ENCODE results near the gene B3GALT4.

DNA sequence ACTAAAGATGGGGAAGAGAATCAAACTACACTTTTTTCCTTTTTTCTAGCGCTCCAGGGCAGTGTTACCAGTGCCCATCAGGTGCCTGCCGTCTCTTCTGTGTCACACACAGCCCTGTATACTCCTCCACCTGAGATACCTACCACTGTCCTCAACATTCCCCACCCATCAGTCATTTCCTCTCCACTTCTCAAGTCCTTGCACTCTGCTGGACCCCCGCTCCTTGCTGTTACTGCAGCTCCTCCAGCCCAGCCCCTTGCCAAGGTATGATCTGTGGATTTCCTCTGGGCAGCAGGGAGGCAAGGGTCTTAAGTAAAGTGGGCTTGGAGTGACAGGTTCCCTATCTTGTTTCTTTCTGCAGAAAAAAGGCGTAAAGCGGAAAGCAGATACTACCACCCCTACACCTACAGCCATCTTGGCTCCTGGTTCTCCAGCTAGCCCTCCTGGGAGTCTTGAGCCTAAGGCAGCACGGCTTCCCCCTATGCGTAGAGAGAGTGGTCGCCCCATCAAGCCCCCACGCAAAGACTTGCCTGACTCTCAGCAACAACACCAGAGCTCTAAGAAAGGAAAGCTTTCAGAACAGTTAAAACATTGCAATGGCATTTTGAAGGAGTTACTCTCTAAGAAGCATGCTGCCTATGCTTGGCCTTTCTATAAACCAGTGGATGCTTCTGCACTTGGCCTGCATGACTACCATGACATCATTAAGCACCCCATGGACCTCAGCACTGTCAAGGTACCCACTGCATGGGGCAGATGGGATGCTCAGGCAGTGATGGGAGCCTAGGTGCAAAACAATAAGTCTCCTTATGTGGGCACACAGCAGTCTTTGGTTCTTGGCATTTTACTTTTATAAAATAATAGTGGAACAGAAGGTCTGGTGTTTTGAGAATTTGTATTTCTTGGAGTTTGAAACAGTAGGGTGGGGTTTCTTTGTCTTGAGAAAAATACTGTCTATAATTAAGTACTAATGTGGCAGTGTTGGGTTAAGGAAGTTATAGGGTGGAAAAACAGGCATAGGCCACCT is 8.1 kb downstream of the BRD2 start:
- CAGE, long polyA plus RNA = no peak
- RRBS = no CpG with 5 or more reads among the region's 9 CpGs

GRCh38 chr6:32978419-32978899 is 10.1 kb downstream of the BRD2 start:
- CAGE, long polyA plus RNA = no peak
- RRBS = no CpG with 5 or more reads among the region's 5 CpGs

GRCh38 chr6:33028351-33028835 is 19.0 kb upstream of the HLA-DOA start:
- CAGE, long polyA plus RNA = no peak
- RRBS = no CpG with 5 or more reads among the region's 1 CpG

- CAGE, long polyA plus RNA = no peak
- RRBS = no CpG with 5 or more reads among the region's 8 CpGs
These were observed 3.2 kb upstream of the HLA-DPB1 start for GRCh38 chr6:33072398-33073232.

- CAGE, long polyA plus RNA = no peak
- RRBS = no CpG with 5 or more reads among the region's 14 CpGs
These were observed 41.0 kb downstream of the HLA-DPB1 start for GRCh38 chr6:33116870-33117173.

GRCh38 chr6:33117174-33117922 is 41.6 kb downstream of the HLA-DPB1 start:
- CAGE, long polyA plus RNA = no peak
- RRBS = 26% methylated on average over 6 of the region's 22 CpGs

- CAGE, long polyA plus RNA = no peak
- RRBS = 0% methylated on average over 1 of the region's 5 CpGs
These were observed 30.3 kb downstream of the COL11A2 start for GRCh38 chr6:33162093-33162300.

GRCh38 chr6:33172608-33173130 is 19.6 kb downstream of the COL11A2 start:
- CAGE, long polyA plus RNA = no peak
- RRBS = no CpG with 5 or more reads among the region's 10 CpGs

GRCh38 chr6:33201110-33201859 is 618 bp downstream of the SLC39A7 start:
- CAGE, long polyA plus RNA = no peak
- RRBS = no CpG with 5 or more reads among the region's 19 CpGs

- CAGE, long polyA plus RNA = no peak
- RRBS = 2% methylated on average over 12 of the region's 46 CpGs
These were observed 588 bp upstream of the RING1 start for GRCh38 chr6:33207513-33208311.

DNA sequence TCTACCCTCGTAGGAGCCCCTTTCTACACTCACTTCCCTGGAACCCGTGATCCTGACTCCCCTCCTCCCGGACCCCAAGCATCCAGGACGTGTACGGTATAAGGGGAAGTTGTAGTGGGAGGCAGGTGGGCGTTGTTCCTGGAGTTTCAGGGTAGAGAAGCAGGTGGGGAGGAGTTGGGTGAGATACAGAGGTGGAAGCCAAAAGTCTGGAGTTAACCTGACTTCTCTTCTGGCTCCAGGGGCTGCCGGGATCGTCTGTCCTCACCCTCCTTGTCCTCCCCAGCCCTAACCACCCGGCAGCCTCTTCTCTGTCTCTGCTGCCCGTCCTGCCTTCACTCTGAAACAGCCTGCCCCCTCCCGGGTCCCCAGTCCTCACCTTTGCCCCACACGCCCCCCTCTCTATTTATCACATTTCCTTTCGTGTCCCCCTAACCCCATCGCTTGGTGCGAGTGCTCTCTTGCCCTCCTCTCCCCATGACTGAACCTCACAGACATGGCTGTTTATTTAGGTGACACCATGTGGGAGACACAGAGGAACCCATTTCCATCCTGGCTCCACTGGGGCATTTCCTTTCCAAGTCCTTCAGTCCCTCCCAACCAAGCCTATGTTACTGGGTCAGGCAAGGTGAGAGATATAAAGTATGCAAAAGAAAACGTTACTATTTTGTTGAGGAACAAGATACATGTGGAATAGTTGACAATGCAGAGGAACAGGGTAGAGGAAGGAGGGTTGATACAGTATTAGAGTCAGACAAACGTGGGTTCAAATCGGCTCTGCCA is 5.7 kb downstream of the RING1 start:
- CAGE, long polyA plus RNA = no peak
- RRBS = 4% methylated on average over 3 of the region's 18 CpGs

DNA sequence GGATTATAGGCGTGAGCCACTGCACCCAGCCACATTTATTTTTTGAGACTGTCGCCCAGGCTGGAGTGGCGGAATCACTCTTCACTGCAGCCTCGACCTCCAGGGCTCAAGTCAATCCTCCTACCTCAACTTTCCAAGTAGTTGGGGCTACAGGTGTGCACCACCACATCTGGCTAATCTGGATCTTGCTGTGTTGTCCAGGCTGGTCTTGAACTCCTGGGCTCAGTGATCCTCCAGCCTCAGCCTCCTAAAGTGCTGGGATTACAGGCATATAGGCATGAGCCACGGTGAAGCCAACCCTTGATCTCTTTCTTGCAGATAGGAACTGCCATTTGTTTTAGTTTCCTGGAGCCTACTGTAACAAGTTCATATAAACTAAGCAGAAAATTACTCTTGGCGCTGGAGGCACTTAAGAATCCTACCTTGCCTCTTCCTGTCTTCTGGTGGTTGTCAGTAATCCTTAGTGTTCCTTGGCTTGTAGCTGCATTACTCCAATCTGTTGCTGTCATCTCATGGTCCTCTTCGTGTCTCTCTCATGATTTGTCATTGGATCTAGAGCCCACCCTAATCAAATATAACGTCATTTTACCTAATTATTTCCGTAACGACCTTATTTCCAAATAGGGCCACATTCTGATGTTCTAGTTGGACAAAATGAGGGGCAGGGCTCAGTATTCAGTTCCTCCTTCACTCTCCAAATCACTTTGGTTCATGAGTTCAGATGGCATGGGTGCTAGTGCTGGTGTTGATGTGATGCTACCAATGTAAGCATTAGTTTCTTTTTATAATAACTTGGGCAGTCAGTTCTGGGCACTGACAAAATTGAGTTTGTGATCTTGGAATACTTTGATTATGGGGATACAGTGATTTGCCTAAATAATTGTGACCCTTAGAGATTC is 2.5 kb upstream of the B3GALT4 start:
- CAGE, long polyA plus RNA = no peak
- RRBS = no CpG with 5 or more reads among the region's 10 CpGs

DNA sequence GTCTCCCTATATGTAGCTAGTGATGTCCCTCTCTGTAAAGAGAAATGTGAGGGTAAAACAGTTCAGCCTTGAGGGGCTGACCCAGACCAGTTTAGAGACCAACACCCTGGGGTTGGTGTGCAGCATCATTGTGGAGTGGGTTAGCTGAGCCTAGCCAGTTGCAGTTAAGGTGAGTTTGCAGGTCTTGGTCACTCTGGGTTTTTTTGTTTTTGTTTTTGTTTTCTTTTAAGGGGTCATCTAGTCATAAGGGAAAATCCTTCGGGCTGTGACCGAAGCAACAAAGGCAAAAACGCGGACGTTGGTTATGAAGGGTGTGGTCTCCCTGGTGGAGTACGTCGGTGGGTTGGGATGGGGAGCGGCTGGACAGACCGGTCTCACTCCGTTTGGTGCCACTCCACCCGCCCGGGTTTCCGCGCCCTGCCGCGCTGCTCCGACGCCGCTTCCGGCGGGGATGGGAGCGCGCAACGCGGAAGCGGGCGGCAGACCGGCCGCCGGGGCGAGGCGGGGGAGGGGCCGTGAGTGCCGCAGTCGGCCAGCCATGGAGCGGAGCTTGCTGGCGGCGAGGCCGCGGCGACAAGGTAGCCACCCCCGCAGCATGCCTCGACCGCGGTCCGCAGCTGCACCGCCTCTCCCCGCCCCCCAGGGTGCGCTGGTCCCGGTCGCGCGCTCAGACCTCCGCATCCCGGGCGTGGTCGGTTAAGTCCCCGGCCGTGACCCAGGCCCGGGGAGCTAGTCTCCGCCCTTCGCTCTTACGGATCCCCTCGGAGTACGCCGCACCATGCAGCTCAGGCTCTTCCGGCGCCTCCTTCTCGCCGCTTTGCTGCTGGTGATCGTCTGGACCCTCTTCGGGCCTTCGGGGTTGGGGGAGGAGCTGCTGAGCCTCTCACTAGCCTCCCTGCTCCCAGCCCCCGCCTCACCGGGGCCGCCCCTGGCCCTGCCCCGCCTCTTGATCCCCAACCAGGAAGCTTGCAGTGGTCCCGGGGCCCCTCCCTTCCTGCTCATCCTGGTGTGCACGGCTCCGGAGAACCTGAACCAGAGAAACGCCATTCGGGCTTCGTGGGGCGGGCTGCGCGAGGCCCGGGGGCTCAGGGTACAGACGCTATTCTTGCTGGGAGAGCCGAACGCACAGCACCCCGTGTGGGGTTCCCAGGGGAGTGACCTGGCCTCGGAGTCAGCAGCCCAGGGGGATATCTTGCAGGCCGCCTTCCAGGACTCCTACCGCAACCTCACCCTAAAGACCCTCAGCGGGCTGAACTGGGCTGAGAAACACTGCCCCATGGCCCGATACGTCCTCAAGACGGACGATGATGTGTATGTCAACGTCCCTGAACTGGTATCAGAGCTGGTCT is at the start of gene B3GALT4:
Gene B3GALT4, plus strand, starts transcription at position 482 of the 1,349 bp plus-strand sequence.
- CAGE, long polyA plus RNA = no peak
- RRBS = 13% methylated on average over 38 of the region's 100 CpGs

- CAGE, long polyA plus RNA = no peak
- RRBS = no CpG with 5 or more reads among the region's 6 CpGs
These were observed 1.2 kb downstream of the RGL2 start for GRCh38 chr6:33297634-33297824.

GRCh38 chr6:33304418-33304900 is 5.7 kb upstream of the RGL2 start:
- CAGE, long polyA plus RNA = no peak
- RRBS = 95% methylated on average over 2 of the region's 11 CpGs

GRCh38 chr6:33375948-33376275 is 15.7 kb upstream of the KIFC1 start:
- CAGE, long polyA plus RNA = no peak
- RRBS = no CpG with 5 or more reads among the region's 5 CpGs

DNA sequence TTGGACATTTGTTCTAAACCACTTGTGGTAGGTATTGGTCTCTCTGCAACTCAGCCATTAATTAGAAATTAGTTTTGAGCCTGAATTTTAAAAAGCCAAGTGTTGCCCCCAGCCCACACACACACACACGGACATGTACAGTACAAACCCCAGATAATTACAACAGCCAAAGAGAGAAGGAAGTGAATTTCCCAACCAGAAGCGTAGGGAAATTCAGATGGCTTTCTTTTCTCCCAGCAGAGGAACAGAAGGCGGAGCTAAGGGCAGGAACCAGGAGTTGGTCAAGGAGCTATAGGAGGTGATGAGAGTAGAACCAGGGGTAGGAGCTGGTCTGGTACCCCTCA is 4.0 kb upstream of the ZBTB9 start:
- CAGE, long polyA plus RNA = no peak
- RRBS = no CpG with 5 or more reads among the region's 3 CpGs

DNA sequence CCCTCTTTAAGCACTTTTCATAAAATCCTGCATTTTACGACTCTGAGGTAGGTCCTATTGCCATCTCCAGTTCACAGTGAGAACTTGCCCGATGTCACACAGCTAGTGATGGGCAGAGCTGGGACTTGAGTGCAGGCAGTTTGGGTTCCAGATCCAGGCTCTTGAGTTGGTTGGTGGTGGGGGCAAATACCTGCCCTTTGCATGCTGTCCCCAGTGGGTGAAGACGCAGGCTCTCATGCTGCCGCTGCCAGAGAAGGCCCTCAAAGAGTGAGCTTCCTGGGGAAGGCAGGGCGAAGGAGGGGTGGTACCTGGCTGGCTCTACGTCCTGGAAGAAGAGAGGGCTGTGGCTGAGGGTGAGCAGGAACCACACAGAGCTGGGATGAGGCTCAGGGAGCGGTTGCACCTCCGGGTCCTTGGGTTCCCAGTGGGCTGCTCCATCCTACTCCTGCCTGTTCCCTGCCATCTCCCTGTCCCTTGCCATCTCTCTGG is 6.1 kb upstream of the BAK1 start:
- CAGE, long polyA plus RNA = no peak
- RRBS = no CpG with 5 or more reads among the region's 8 CpGs

GRCh38 chr6:33740039-33740521 is 6.6 kb downstream of the IP6K3 start:
- CAGE, long polyA plus RNA = no peak
- RRBS = no CpG with 5 or more reads among the region's 5 CpGs

DNA sequence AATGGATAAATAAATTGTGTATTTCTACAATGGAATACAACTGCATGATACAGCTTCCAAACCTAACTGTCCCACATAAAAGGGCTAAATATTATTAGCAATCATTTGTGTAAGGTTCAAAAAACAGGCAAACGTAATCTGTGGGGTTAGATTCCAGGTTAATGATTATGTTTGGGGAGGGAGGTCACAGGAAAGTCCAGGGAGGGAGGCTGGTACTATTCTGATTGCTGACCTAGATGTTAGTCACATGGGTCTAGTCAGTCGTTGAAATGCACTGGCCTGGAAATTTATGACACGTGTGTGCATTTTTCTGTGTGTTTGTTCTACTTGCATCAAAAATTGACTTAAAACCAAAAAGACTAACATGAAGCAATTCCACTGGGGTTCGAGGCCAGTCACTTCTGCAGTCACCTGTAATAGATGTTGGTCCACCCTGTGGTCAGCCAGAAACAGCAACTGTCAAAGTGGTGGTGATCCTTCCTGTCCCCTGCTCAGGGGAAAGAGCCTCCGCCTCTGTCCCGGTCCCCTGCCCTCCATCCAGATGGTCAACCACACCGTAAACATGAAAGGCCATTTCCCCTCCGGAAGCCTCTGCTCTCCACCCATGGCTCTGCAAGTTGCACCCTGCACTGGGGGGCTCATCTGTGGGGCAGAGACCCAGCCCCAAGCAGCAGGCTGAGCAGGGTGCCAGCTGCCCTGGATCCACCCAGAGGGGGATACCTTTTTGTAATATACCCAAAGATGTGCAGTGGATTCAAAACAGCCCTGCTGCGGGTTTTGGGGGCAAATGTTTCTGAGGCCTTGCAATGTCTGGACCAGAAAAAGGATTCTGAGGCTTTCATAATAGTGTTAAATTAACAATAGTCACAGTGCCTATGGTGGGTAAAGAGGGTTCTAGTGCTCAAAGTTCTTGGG is 104.4 kb upstream of the MLN start:
- CAGE, long polyA plus RNA = no peak
- RRBS = 98% methylated on average over 3 of the region's 9 CpGs